Neural progenitor cell (in vitro differentiated cells): ENCODE measurements around a stretch of chr13.

- RAMPAGE, long total RNA, result no peak
Observed at GRCh38 chr13:46123517-46124091, 18.8 kb upstream of the CPB2 start.

GRCh38 chr13:46154171-46154930, 27.6 kb downstream of the LCP1 start:
- RAMPAGE, long total RNA, result no peak

DNA sequence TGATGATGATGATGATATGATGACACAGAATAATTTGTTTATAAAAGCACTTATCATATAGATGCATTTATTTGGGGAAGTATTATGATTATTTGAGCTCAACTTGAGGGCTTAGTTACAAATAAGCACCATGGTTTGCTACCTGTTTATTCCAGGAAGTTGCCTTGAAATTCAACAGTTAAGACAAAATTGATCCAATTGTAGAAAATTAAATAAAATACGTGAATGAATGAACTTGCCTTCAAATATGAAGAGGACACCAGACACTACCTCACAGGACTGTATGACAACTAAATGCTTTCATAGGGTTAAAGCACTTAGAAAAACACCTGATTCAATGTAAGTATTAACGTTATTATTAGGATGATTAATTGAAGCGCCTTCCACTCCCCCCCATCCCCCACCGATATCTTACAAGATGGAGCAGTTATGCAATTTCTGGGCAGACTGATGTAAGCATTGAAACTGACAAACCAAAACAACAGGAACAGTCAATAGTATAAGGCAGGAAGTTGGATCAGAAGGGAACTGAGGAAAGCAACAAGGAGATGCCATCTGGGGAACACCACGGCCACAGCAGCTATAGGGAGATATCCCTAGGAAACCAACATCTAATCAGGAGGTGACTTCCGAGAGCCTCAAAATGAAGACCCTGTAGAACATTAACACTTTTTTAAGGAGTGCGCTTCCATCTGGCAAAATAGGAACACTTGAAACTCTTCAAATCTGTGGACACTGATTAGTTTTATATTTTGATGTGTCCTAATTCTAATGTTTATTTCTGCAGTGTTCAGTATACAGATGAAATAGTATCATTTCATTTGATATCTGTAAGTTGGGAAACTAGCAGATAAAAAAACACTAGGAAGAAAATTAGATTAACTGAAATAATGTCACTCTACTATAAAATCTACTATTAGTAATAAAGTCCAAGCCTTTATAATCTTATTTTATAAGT, 3.8 kb downstream of the LCP1 start:
- RAMPAGE, long total RNA, result no peak

GRCh38 chr13:46290580-46290829, 78.8 kb downstream of the LRRC63 start:
- RAMPAGE, long total RNA, result no peak

- RAMPAGE, long total RNA, result no peak
Observed at GRCh38 chr13:46341363-46341779, 45.7 kb downstream of the RUBCNL start.

GRCh38 chr13:46554483-46555156, 1.6 kb downstream of the LRCH1 start:
- RAMPAGE, long total RNA, result no peak

DNA sequence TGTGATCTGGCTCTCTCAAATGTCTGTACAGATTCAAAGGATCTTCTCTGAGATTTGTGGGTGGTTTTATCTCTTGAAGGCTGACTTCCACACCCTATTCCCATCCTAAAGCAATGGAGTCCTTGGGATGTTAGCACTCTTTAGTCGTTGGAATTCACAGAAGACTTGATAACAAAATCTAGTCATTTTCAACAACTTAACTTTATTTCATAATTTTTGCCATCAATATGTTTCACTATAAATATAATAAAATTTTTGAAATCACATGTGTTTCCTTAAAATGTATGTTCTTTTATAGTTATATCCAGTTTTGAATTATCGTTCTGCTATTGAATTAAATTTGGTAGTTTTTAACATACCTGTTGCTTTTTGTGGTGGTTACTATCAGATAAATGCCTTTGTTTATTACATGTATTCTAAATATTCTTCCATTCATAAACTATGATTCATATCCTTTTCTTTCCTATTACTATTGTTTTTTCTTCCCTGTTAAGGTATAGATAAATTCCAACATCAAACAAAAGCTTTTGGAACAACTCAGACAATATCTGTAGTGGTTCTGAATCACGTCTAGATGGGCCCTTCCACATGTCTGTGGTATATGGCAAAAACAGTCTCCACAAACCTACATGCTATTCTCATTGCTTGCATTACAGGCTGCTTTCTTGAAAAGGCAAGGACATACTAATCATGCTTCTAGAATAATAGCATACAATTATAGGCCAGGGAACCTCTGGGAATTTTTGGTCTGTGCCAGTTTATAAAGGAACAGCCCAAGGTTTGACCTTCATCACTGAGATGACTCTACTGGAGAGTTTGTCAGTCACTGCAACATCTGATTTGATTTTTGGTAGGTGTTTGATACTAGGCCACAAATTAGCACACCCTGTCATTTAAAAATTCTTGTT, 6.2 kb downstream of the LRCH1 start:
- RAMPAGE, long total RNA, result no peak

- RAMPAGE, long total RNA, result no peak
Observed at GRCh38 chr13:46607713-46608419, 54.9 kb downstream of the LRCH1 start.

DNA sequence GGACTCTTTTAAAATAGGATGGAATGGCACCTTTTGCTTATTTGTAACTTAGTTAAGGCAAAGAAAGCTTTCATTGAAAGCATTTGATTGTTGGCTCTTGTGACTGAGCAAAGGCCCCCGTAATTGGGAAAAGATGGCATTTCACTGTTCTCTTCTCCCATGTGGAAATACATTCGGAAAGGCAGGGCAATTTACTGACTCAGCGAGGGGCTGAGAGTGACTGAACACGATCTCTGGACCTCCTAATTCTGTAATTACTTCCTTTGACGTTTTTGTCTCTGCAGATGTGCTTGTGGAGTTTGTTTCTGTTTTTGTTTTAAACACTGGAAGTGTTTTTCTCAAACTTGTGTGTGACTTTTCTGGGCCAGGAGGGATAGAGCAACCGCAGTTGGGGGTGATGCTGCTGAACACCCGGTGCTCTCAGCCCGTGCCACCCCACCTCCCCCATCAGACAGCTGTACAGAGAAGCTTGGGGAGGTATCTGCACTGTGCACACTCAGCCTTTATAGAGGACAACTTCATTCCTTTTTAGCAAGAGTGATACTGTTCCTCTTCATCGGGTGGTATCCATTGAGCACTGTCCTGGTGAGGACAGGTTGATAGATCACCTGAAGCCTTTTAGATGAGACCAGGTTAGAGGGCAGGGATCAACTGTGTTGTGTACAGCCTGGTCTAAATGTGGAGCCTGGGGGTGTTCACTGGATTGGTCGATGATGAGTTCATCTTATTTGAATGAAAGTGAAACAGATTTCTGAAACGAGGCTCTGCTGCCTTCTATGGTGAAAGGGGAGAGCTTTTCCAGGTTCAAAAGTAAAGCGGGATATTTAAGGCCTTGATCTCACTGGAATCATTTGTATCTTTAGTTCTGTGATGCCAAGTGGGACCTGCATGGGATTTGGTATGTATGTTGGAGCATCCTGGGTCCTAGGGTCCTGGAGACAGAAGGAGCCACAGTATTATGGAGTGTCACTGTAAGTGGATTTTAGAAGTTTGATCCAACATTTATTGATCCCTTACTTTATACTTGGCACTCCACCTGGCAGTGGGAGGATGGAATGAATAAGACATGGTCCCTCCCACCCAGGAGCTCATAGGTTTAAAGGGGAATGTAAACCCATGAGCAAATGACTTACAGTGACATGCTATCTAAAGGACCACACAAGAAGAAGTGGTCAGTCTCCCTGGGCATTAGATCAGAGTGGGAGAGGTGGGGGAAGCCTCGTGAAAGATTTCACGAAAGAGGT, 117.3 kb downstream of the ESD start:
- RAMPAGE, long total RNA, result no peak

DNA sequence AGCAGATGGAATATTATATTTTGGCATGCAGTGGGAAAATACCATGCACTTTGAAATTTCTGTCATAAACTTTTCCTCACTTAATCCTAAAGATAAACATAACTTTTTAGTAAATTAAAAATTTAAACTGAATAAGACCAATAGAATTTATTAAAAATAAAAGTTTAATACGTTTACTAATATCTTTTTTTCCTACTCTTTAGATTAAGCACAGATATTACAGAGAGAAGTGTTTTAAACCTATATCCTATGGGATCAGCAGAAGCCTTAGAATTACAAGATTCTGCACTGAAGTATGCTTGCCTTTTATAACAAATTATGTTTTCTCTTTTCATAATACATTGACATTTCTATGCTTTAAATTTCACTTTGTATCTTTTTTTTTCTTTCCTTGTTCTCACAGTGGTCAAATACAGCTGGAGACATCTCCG, 92.1 kb downstream of the ESD start:
- RAMPAGE, long total RNA, result no peak

DNA sequence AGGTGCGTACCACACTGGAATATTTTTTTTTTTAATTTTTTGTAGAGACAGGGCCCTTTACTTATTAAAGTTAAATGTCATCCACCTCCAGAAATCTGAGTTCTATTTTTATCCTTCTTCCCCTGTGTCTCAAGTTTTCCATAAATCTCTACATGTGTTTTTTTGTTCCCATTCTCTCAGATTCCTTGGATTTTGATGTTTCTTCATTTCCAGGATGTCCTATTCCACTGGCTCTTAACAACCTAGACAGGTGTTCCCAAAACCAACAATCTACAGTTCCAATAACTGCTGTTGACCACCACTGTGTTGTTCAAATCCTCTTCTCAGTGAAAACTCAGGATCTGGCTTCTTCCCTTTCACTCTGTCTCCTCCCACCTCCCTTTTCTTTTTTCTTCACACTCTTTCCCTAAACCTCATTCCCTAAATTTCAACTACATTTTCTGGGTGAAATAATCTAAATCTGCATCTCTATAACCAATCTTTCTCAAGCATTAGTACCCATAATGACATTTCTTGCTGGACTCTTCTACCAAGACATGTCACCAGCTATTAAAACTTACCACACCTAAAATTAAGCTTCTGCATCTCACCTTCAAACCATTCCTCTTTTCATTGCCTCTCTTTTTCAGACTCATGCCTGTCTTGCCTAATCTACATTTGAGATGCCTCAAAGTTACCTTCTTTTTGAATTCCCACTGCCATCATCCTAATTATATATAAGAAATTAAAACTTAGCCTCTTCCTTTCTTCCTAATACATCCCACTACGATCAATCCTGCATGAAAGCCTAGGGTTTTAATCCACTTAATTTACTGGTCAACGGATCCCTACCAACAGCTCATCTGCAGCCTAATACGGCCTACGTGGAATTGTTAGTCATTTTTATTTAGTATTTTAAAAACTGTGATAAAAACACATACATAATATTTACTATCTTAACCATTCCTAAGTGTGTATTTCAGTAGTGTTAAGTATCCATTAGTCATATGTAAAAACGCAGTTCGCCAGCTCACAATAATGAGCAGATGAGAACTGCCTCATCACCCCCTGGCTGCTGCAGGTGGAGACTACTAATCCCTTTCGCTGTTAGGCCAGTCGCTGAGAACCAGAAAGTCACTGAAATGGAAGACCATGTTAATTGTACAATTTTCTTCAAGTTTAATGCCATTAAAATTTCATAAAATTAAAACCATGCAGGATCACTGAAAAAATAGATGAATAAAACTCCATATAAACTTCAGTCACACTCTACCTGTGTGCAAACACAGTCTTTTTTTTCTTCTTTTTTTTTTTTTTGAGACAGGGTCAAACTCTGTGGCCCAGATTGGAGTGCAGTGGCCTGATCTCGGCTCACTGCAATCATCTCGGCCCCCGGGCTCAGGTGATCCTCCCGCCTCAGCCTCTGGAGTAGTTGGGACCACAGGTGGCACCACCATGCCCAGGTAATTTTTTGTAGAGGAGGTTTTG, 2.0 kb downstream of the ESD start:
- RAMPAGE, long total RNA, result no peak

GRCh38 chr13:48000625-48001155, 383 bp downstream of the SUCLA2 start:
- RAMPAGE, long total RNA, result no peak

GRCh38 chr13:48160659-48161320, 65.9 kb upstream of the MED4 start:
- RAMPAGE, long total RNA, result no peak

DNA sequence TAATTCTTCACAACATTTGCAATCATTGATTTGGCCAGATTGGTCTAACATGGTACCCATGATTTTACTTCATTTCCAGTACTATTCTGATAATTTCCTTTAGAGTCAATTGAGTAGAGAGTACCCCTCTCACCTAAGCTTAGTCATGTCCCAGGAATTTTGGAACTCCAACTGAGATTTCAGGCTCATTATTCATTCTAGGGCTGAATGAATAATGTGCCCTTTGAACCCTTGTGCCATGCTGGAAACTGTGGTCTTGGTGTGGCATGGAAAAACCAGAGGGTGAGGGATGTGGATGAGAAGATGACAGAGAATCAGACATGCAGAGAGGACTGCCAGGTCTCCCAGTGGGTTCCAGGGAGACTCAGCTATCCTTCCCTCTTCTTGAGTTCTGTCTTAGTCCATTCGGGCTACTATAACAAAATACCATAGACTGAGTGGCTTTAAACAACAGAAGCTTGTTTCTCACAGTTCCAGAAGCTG, 30.2 kb downstream of the ITM2B start:
- RAMPAGE, long total RNA, result no peak

GRCh38 chr13:48400729-48401323, 12.1 kb downstream of the LPAR6 start:
- RAMPAGE, long total RNA, result no peak

DNA sequence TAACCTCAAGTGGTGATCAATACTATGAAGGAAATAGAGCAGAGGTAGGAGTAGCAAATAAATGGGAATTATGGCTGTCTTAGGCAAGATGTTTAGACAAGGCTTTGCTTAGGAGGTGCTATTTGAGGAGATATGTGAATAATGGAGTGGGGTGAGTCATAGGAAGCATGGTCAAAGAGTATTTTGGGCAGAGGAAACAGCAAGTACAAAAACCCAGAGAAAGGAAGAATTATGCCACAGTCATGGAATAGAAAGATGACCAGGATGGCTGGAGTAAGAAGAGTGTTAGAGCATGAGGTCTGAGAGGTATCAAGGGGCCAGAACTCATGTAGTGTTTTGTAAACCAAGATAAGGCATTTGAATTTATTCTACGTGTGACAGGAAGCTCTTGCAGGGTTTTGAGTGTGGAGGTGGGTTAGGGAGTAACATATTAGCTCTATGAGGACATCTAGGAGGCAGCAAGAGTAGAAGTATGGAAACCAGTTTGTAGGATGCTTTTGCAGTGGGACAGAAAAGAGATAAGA, 33.7 kb upstream of the LPAR6 start:
- RAMPAGE, long total RNA, result no peak

GRCh38 chr13:48476082-48476998, 56.5 kb downstream of the RCBTB2 start:
- RAMPAGE, long total RNA, result no peak

DNA sequence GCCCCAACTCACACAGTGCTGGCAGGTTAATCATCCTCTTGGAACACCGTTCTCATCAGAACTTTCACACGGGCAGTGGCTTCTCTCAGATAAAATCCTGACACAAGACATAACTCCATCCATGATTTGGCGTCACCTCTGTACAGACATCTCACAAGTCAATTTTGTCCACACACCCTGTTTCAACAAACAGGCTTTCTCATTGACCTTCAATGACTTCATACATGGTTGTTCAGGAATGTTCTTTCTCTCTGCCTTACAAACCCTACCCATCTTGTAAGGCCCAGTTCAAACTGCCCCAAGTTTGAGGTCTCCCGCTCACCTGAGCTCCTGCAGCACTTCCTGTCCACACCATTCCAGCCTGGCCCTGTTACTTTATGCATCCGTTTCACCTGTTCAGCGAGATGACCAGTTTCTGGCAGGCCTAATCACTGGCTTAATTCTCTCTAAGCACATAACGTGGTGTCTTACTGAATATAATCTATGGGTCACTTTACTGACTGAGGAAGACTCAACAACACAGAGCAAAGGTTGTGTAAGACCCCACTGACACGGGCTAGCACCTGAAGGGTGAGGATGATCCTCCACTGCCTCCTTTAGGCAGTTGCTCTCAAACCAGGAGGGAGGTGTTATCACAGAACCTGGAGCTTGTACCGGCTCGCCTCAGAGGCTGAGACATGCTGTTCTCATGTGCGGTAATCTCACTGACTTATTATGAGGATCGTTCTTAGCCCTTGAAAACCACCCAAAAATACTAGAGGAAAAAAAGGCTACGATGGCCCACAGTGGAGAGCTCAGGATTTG, 28.5 kb downstream of the RCBTB2 start:
- RAMPAGE, long total RNA, result no peak

DNA sequence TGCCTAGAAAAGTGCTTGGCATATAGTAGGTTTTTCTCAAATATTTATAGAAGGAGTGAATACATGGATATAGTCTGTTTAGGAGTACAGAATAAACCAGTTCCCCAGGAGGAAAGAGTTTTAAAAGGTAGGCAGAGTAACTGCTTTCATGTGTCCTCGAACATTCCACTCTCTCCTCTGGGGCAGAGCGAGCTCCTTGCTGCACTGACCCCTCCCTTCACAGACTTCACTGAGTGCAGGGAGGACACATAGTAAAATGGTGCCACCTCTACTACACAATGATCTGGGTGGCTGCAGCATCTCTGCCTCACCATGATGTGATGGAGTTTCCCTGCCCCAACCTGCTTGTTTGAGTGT, 44.1 kb upstream of the RCBTB2 start:
- RAMPAGE, long total RNA, result no peak

- RAMPAGE, long total RNA, result no peak
Observed at GRCh38 chr13:48654478-48654901, 761 bp downstream of the CYSLTR2 start.